ENCODE results near the gene LRRC15.

GRCh38 chr3:191926945-191927704 lies 466.2 kb downstream of the PYDC2 start:
- PRO-cap = no peak

DNA sequence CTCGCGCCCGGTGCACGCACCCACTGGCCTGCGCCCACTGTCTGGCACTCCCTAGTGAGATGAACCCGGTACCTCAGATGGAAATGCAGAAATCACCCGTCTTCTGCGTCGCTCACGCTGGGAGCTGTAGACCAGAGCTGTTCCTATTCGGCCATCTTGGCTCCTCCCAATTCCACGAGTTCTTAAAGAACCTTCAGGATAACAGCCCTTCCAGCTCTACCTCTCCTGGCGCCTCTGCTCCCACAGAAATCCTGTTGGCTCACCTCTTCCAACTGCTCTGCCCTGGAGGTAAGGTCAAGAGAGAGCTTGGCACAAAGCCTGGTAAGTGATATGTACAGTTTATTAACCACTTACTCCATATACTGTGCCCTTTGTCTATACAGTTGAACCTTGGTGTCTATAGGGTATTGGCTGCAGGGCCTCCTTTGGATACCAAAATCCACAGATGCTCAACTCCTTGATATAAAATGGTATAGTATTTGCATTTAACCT lies 17.8 kb upstream of the FGF12 start:
- PRO-cap = no peak

- PRO-cap = no peak
Observed at GRCh38 chr3:192878813-192879679, 38.6 kb downstream of the MB21D2 start.

DNA sequence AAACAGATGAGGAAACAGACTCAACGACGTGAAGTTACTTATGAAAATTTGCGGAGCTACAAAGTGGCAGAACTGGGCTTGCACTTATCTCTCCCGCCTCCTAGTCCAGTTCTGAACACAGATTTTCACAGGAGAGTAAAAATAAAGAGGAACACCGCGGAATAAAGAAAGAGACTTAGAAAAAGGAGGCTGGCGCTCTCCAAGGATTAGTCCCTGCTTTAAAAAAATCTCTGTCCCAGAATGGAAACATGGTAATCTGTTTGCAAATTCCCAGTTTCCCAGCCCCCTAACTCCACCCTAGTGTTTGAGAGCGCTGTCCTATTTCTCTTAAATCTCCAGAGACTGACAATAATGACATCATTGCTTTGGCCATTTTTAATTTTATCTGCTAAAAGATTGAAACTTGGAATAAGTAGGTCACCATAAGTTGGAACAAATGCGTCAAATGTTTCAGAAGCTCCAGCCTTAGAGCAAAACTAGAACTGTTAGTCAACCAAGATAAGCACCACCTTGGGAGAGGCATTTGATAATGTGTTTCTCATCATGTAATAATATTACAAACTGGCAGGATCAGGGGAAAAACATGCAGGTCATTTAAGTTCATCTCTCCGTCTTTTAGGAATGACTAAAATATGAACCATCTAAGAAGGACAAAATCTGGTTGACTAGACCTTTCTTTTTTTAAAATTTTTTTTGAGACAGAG lies 25.7 kb upstream of the MB21D2 start:
- PRO-cap = no peak

DNA sequence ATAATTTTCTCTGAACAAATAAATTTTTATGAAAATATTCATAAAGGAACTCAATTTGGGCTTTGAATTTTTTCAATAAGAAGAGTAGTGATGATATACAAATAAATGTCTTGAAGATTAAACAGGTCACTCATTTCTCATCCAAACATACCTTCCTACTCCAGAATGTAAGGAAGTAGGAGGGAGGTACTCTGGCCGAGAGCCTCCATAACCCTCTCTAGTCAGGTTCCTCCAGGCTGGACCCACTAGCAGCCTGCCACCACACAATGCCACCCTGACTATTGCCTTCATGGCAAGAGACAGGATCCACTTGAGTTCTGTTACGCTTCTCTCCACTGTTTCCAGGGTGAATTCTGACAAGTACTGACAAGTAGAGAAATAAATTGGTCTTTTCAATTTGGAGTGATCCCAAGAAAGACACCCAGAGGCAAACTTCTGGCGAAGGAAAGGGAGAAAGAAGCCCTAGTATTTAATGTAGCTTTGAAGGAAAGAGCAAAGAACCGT lies 33.0 kb upstream of the ATP13A5 start:
- PRO-cap = no peak

GRCh38 chr3:193589982-193590555 lies 2.9 kb upstream of the OPA1 start:
- PRO-cap = no peak

DNA sequence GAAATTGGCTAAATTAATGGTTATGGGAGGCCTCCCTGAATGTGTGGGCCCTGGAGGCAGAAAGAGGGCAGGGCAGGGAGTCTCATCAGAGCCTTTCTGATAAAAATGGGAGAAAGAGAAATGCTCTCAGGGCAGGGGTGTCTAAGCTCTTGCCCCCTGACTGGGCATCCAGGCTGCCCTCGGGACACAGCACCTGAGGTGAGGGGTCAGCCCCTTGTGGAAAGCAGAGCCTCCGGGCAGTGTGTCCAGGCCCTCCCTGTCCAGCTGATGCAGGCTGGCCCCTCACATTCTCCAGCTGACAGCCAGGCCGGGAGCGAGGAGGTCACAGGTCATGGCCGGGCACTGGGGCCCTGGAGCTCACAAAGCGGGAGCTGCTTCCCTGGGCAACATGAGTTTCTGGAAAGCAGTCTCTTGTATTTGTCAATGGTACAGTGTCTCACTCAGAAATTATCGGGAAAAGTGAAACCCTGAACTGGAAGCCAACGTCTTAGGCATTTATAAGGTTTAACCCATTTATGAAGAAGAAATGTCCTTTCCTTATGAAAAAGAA lies 118.4 kb downstream of the OPA1 start:
- PRO-cap = no peak

GRCh38 chr3:193837283-193837835 lies 244.4 kb downstream of the OPA1 start:
- PRO-cap = no peak

- PRO-cap = no peak
Observed at GRCh38 chr3:193869225-193870255, 266.4 kb upstream of the HES1 start.

GRCh38 chr3:193938526-193939125 lies 197.3 kb upstream of the HES1 start:
- PRO-cap = no peak

- PRO-cap = no peak
Observed at GRCh38 chr3:194101912-194102883, 33.8 kb upstream of the HES1 start.

- PRO-cap = no peak
Observed at GRCh38 chr3:194160707-194161713, 25.1 kb downstream of the HES1 start.

DNA sequence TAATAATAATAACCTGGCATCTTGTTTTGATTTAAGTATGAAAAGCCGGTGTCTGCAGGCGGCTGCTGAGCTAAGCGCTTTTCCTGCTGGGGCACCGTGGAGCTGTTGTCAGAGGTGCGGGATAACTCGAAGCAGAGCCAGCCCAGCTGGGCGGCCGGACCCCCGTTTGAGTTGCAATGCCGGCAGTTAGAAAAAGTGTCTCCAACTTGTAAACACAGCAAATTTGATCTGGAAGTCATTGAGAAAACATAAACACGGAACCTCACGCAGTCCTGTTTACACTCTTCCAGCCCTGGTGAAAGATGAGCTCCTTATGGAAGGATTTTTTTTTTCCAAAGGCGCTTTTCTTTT lies 40.7 kb downstream of the HES1 start:
- PRO-cap = no peak

- PRO-cap = no peak
Observed at GRCh38 chr3:194205566-194206100, 69.7 kb downstream of the HES1 start.

DNA sequence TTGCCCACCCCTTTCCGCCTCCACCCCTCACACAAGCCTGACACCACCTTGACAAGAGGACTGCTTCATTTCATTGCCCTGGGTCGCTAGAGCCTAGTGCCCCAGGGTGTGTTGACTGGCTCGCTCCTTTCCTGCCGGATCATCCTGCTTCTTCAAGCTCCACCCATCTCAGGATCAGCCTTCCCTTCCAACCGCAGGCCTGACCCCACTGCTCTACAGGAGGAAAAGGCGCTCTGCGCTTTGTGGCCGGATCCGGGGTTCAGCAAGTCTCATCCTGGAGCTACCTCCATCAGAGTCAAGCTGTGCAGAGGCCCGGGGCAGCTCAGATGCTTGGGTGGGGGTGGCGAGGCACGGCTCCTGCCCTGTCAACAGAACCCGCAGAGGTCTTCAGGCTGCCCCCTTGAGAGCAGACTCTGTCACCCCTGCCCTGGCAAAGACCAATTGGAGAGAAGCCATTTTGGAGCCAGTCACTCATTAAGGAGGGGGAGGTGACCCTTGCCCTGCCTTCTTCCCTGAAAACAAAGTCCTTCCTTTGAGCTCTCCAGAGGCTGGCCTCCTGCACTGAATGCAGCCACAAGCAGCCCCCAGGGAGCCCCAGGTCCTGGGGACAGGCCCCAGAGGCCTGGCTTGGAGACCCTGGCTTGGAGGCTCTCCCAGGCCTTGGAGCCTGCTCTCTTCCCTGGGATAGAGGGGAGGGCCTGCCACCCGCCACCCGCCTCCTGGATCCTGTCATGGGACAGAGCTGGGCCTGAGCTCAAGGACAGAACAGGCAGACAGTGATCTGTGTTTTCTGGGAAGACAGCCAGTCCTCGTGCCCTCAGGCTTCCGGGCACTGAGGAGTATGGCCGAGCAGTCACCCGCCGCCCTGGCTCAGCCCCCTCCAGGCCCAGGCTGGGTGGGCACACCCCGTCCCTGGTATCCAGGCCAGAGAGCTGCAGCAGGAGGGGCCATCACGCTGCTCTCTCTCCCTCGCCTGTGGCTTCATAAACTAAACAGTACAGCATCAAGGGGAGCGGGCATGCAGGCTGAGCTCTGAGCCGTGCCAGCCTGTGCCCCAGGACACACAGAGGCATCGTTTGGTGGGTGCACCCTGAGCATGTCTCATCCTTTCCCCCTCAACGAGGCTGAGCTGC lies 80.2 kb downstream of the CPN2 start:
- PRO-cap = no peak

GRCh38 chr3:194369440-194369993 lies at the start of gene LRRC15:
Gene LRRC15 (minus strand): TSS chr3:194369743.
- PRO-cap = no peak

GRCh38 chr3:194397975-194398406 lies 1.1 kb downstream of the GP5 start:
- PRO-cap = no peak

- PRO-cap = no peak
Observed at GRCh38 chr3:194402068-194402384, 3.0 kb upstream of the GP5 start.

GRCh38 chr3:194404801-194405651 lies 6.0 kb upstream of the GP5 start:
- PRO-cap = no peak

DNA sequence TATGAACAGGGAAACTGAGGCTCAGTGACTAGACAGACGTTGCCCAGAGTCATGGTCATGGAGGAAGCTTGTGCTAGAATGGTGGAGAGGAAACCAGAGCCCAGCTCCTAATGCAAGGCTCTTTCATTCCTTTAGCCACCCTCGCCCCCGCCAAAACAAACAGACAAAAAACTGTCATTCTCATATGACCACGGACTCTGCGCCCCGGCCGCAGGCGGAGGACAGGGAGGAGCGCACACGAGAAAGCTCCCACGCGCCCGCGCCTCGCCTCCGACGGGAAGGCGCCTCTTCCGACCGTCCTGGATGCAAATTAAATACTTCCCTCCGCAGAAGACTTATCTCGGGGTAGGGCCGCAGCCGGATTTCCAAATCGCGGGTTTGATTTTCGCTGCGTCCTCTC lies 519 bp upstream of the ATP13A3 start:
- PRO-cap = no peak